ENCODE data around the genes PSEN2 and PRSS38.

GRCh38 chr1:226814649-226814998 is 55.8 kb upstream of the PSEN2 start:
- PRO-cap = no peak

- PRO-cap = bidirectional peak, plus-strand start at chr1:226870620, minus-strand start at chr1:226870502
Measured at GRCh38 chr1:226870175-226870688, at the start of gene PSEN2. PSEN2 (plus strand) TSS chr1:226870616.

- PRO-cap = no peak
Measured at GRCh38 chr1:226904012-226904585, 33.7 kb downstream of the PSEN2 start.

- PRO-cap = no peak
Measured at GRCh38 chr1:226963877-226964093, 23.7 kb downstream of the COQ8A start.

DNA sequence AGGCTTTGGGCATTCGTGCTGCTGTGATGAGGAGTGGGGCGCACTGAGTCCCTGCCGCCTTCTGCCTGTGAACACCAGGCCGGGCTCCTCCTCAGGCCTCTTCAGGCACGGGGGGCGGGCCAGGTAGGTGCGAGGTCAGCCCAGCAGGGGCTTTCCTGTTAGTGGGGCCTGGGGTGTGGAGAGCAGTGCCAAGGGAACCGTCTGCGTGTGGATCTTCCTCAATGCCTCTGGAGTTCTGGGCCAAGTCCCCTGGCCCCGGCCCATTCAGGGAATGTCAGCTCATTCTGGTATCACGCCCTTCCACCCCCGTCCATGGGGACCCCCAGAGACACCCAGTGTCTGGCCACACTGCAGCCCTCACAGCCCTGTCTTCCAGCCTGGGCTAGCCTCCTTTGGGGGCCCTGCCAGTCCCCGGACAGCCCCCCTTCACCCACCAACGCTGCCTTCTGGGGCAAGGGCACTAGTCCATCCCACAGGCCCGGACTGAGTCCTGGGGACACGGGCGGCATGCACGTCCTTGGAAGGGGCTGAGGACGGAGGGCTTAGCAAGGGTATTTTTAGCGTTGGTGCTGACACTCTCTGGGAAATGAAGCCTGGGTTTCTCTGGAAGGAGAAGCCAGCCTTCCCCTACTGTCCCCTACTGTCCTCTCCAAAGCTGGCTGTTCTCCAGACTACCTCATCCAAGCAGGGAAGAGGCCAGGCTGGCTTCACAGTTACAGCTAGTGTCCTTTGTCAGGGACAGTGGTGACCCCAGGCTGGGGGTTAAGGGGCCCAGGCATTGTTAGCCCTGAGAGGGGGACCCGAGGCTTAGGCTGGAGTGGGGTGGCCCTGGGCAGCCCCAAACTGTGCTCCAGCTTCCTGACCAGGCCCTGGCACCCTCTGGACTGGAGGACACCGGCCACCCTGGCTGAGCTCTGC is 39.4 kb downstream of the COQ8A start:
- PRO-cap = no peak

GRCh38 chr1:226988695-226989531 is 48.8 kb downstream of the COQ8A start:
- PRO-cap = no peak

GRCh38 chr1:227288850-227289737 is 29.2 kb downstream of the CDC42BPA start:
- PRO-cap = no peak

DNA sequence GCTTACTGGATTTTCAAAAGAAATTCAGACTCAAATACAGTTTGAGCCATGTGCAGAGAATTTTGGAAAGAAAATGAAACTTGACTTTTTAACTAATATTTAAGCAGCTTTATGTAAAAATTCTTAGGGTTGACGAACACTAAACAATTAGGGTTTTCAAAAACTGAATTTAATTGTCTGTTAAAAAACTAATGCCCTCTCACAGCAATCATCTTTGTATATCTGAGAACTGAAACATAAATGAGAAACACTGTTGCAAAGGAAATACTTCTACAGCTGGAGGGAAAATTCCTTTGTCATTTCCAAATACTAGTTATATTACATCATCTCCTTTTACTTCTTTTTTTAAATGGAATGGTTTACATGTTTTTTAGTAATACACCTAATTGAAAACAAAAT is 19.2 kb downstream of the CDC42BPA start:
- PRO-cap = no peak

DNA sequence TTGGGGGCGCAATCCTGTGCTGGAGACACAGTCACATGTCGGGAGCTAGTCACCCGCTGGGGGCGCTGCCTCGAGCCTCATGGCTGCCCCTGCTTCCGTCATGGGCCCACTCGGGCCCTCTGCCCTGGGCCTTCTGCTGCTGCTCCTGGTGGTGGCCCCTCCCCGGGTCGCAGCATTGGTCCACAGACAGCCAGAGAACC is at the start of gene PRSS38:
TSS of gene PRSS38 (plus strand) at position 38 of the 200 bp plus-strand sequence.
- PRO-cap = no peak

DNA sequence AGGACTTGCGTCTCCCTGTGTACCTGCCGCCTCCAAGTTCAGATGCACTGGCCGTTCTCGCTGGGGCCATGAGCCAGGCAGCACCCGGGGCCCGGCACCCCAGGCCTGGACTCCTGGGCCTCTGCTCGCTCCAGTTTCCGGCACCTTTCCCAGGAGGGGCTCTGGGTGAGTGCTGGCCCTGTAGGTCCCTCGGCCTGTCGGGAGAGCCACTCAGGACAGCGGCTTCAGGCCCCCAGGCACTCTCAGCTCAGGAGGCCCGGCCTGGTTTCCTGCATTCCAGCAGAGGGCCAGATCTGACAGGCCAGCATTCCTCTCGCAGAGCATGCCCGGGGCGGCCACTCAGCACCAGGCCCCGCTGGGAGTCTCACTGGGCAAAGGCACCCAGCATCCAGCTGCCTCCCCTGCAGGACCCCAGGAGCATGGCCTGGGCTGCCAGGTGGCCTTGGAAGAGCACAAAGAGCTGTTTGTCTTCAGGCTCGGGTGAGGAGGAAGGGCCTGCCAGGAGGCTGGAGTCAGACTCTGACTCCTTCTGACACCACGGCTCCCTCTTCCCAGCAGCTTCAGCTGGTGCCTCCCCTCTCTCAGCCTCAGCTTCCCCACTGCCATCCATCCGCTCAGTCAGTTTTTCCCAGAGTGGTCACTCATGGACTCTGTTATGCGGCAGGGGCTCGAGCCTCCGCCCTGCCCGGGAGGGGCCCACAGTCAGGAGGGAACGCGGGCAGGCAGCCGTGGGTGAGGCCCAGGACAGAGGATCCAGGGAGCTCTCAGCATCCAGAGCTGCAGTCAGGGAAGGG is 51.8 kb downstream of the WNT9A start:
- PRO-cap = no peak

DNA sequence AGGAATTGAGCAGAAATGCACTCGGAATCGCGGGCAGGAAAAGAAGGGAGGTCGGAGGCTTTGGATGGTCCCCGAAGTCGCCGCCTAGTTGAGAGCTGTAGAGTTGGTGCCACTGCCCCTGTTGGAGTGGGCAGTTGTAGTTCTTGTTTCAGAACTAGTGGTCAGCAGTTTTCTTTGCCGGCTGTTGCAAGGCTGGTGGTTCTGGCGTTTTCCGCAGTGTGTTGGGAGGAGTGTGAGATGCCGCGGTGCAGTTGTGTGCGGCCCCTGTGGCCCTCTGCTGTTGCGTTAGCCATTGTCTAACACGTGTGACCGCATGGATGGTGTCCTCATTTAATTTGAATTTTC is 1.3 kb downstream of the ARF1 start:
- PRO-cap = no peak

DNA sequence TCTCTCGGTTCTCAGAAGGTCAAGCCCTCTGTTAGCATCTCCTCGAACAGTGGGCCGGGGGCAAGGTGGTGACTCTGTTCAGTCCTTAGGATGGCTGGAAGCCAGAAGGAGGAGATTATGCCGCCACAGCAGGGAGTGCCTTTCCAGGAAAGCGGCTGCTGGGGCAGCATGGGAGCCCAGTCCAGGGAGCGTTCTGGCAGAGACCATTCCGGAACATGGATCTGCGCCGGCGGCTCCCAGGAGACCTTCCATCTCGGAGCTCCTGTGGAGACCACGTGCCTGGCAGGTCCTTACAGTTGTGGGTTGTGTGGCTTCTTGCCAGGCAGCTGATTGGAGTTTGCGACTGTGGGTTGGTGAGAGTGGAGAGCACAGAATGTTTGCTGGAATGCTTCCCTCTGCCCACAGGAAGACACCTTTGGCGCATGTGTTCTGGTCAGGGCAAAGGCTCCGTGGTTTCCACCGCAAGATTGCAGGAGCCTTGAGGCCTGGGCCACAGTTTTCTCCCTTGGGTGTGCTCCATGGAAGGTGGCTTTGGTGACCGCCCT is 1.5 kb downstream of the GUK1 start:
- PRO-cap = bidirectional peak, plus-strand start at position 178 of the sequence, minus-strand start at position 52 of the sequence

- PRO-cap = no peak
Measured at GRCh38 chr1:228224035-228224779, 16.4 kb downstream of the OBSCN start.

- PRO-cap = no peak
Measured at GRCh38 chr1:228246431-228246952, 38.6 kb downstream of the OBSCN start.

DNA sequence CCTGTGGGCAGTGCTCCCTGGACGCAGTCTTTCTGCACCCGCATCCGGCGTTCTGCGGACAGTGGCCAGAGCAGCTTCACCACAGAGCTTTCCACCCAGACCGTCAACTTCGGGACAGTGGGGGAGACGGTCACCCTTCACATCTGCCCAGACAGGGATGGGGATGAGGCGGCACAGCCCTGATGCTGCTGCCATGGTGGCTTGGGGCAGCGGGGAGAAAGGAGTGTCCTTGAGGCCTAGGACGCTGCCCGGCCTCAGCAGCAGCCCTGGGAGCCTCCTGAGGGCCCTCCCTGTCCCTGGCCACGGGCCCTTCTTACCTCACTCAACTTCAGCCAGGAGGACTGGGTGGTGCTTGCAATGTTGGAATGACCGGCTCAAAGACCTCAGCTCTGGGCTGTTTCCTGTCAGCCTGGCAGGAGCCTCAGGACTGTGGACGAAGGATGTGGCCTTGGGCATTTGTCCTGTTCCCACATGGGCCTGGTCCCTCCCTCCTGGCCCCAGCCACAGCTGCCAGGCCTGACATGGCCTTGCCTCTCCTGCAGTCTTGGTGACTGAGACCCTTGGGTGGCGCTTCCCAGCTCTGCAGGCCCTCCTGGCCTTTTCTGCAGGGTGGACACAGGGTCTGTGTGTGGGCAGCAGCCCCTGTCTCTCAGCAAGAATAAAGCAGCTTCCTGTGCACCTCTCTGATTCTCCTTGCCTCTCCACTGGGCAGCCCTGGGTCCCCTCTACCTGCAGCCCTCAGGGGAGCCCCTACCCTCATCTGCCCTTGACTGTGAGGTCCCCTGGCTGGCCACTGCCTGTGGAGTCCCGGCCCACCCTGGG is 45.9 kb downstream of the TRIM11 start:
- PRO-cap = no peak

DNA sequence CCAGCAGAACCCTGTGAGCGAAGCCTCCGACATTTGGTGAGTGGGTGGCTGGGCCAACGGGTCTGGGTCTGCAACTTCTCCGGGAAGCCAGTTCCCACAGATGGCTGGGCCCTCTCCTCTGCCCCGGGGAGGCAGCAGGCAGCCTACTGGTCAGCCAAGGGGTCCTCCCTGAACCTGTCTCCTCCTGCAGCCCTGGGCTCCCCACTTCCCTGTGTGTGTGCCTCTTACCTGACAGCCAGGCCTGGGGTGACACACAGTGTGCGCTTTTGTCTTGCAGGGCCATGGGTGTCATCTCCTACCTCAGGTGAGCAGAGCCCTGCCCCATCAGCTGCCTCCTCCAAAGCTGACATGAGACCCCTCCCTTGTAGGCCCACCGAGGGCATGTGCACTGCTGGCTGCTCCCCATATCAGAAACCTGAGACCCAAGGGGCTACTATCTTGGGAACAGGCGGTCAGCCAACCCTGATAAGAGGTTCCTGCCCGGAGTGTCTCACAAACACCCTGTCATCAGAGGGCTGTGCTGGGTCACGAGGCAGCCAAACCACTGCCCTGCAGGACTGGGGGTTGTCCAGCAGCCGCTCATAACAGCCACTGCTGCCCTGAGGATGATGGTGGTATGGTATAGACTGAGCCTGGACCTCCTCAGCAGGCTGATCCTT is 37.6 kb downstream of the TRIM11 start:
- PRO-cap = no peak

DNA sequence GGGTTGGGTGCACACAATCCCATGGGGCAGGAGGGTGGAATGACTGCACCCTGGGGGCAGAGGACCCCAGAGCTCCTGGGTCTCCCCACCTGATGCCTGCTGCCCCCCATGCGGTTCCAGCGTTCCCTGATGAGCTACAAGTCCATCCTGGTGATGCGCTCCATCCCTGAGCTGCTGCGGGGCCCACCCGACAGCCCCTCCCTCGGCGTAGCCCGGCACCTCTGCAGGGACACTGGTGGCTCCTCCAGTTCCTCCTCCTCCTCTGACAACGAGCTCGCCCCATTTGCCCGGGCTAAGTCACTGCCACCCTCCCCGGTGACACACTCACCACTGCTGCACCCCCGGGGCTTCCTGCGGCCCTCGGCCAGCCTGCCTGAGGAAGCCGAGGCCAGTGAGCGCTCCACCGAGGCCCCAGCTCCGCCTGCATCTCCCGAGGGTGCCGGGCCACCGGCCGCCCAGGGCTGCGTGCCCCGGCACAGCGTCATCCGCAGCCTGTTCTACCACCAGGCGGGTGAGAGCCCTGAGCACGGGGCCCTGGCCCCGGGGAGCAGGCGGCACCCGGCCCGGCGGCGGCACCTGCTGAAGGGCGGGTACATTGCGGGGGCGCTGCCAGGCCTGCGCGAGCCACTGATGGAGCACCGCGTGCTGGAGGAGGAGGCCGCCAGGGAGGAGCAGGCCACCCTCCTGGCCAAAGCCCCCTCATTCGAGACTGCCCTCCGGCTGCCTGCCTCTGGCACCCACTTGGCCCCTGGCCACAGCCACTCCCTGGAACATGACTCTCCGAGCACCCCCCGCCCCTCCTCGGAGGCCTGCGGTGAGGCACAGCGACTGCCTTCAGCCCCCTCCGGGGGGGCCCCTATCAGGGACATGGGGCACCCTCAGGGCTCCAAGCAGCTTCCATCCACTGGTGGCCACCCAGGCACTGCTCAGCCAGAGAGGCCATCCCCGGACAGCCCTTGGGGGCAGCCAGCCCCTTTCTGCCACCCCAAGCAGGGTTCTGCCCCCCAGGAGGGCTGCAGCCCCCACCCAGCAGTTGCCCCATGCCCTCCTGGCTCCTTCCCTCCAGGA is 35.4 kb downstream of the TRIM11 start:
- PRO-cap = no peak

DNA sequence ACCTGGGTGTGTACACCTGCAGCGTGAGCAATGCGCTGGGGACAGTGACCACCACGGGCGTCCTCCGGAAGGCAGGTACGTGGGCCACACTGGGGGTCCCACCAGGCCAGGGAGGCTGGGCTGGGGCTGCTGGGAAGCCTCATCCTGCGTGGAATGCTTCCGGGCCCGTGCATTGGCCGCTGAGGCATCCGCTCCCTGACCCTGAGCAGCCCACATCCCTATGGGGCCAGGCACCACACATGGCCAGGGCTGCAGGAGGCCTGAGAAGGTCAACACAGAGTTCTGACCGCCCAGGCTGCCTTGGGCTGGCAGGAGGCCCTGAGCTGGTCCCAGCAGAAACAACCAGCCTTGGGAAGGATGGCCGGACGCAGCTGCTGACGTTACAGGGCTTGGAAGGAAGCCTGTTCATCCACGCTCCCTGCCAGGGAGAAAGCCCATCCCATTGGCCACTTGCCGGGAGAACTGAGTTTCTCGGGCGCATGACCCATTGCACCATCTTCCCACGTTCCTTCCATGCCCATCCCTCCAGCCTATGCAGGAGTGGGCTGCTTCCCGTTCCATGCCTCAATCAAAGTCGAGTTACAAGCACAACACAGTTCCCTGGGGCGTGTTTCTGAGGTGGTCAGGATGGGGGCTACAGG is 31.8 kb downstream of the TRIM11 start:
- PRO-cap = no peak

- PRO-cap = bidirectional peak, plus-strand start at chr1:228378733, minus-strand start at chr1:228378410
Measured at GRCh38 chr1:228378191-228379203, 28.1 kb downstream of the TRIM11 start.

GRCh38 chr1:228410341-228410810 is 3.7 kb upstream of the TRIM11 start:
- PRO-cap = no peak

Data from LUHMES (cell line).